Psoas muscle (tissue), 2 donors: ENCODE results near the gene EPC2.

GRCh38 chr2:144495190-144496076 lies 24.5 kb downstream of the ZEB2 start:
- PRO-cap, 2 experiments, result no peak in any of the 2 experiments

DNA sequence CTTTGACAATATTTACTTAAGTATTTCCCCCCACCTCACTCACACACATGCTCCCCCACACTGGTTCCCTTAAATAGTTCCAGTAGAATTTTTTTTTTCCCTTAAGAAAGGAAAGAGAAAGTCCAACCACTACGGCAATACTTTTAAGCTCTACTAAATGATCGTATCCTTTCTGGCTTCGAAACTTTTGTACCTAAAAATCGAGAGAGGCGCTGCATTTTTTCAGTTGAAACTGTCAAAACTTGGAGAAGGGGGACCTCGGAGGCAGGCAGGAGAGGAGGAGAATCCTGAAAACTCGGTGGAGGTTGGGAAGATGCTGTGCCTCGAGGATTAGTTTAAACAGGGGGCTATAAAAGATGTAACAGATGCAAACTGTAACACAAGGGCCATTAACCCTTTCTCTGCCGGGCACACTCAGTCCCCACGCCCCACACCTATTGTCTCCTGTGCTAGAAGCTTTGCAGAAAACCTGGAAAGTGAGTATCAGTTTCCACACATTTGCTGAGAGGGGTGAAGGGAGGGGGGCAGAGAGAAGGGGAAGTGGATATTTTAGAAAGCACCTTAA lies 1.7 kb downstream of the ZEB2 start:
- PRO-cap, 2 experiments, result no peak in any of the 2 experiments

GRCh38 chr2:144524303-144525137 lies 4.6 kb upstream of the ZEB2 start:
- PRO-cap, 2 experiments, result no peak in any of the 2 experiments

DNA sequence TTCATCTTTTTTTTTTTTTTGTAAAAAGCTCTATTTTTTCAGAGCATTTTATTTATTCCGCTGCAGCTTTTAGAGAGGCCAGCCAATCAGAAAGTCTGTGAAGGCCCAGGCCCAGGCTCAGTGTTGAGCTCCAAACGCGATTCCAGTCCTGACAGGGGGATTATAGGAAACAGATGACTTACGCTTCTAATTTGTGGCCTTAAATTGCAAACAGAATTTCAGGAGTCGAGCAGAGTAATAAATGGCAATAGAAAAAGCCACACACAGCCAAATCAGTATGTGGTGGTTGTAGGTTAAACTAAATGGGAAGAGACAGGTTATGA lies 130.9 kb upstream of the ZEB2 start:
- PRO-cap, 2 experiments, result no peak in any of the 2 experiments

- PRO-cap, 2 experiments, result no peak in any of the 2 experiments
Measured at GRCh38 chr2:147843347-147843624, 1.5 kb upstream of the ACVR2A start.

- PRO-cap, 2 experiments, result no peak in any of the 2 experiments
Measured at GRCh38 chr2:148048230-148048885, 27.5 kb downstream of the MBD5 start.

DNA sequence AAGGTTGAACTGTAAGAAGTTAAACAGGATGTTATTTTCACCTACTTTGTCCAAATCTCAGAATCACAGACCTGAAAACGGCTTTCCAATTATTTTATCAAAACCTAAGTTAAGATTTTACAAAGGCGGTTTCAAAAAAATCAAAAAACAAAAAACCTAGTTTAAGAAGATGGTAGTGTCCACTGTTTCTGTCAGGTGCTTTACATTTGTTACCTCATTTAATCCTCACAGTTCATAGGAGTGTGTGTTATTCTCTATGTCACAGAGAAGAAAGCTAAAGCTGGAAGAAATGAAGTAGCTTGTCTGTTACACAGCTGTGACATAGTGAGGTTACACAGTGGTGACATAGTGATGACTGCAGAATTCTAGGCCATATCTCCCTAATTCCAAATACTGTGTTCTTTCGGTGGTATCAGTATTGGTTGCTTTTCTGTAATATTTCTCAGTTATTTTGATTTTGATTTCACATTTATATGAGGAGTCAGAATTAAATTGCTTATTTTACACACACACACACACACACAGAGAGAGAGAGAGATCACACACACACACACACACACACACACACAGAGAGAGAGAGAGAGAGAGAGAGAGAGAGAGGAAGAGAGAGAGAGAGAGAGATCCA lies 81.4 kb downstream of the MBD5 start:
- PRO-cap, 2 experiments, result no peak in any of the 2 experiments

GRCh38 chr2:148201727-148202623 lies 181.1 kb downstream of the MBD5 start:
- PRO-cap, 2 experiments, result no peak in any of the 2 experiments

- PRO-cap, 2 experiments, result peak in 2 of 2 experiments; most common plus-strand start chr2:148644754 (in 2); most common minus-strand start chr2:148644630 (in 2)
Measured at GRCh38 chr2:148643736-148644848, at the start of gene EPC2. TSS of gene EPC2 (plus strand) at chr2:148644751.

- PRO-cap, 2 experiments, result peak in 2 of 2 experiments; most common plus-strand start chr2:148645420 (in 1); most common minus-strand start chr2:148645161 (in 1)
Measured at GRCh38 chr2:148644849-148645648, 498 bp downstream of the EPC2 start.

GRCh38 chr2:148667327-148667526 lies 22.7 kb downstream of the EPC2 start:
- PRO-cap, 2 experiments, result no peak in any of the 2 experiments

DNA sequence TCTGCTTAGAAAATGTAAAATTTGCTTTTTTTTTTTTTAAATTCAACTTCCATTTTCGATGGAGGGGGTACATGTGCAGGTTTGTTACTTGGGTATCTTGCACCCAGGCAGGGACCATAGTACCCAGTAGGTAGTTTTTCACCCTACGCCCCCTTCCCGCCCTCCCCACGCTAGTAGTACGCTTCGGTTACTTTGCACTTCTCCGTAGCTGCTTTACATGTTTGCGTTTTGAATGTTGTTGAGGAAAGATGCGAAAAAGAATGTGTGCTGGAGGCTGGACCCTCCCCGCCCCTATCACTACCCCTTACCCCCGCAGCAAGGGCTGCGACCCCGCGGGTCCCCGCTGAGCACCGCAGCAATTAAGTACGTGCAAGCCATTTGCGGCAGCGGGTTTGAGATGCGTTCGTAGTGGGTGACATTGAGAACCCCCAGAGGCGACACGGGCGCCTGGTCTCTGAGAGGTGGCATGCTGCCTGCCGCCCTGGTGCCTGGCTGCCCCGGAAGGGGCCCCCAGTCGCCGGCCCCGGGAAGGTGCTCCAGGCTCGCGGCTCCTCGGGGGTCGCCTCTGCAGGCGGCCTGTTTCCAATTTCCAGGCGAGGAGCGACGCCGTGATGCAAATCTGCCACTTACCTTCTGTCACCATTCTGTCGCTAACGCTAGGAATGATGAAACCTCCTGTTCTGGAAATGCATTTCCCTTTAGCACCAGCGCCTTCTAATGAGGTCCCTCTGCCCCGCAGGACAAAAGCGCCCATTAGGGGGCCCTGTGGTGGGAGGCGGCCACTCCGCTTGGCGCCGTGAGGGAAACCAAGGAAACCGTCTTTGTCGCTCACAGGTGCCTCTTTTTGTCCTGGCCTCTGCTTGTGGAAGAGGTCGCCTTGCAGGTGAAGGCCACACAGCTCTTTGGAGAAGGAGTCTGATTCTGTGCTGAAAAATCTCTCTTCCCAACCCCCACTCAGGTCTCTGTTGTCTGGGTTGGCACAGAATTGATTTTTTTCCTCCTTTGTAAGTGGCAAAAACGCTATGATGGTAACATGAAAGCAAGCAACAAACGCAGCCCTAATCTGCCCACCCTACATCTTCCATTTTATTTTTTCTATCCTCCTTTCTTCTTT lies 13.0 kb downstream of the KIF5C start:
- PRO-cap, 2 experiments, result no peak in any of the 2 experiments

GRCh38 chr2:149000066-149000679 lies 38.3 kb upstream of the LYPD6B start:
- PRO-cap, 2 experiments, result no peak in any of the 2 experiments

GRCh38 chr2:149488852-149489429 lies 98.6 kb downstream of the MMADHC start:
- PRO-cap, 2 experiments, result no peak in any of the 2 experiments

GRCh38 chr2:150001789-150002085 lies 414.2 kb upstream of the MMADHC start:
- PRO-cap, 2 experiments, result no peak in any of the 2 experiments

DNA sequence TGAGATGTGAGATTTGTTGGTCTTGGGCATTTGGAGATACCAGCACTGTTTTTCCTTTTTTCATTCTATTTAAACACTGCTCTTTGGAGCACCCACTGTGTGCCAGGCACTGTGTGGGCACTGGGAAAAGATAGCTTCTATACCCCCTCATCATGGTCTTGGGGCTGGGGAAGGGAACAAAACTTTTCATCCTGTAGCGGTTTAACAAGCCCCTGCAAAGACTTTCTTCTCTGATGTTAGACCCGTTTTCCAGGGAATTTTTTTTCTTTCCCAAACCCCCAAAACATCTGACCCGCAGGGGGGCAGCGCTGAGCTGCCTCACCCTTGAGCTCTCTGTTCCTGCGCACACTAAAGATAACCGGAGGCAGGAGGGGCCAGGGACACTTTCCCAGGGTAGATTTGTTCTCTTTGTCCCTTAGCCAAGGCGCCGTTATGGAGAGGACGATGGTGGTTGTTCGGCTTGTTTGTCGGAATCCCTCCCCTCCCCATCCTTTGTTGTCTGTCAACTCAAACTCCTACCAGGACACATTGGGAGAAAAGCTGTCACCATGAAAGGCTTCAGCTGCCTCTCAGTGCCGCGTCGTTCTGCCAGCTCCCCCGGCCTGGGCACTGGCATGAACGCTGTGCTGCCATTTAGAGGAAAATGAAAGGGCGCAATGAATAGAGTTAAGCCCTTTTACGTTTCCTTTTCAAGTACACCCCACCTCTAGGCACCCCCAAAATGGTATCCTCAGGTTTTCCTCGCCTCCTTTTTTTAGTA lies 62.4 kb downstream of the RND3 start:
- PRO-cap, 2 experiments, result no peak in any of the 2 experiments

GRCh38 chr2:150466082-150466638 lies 21.3 kb downstream of the RND3 start:
- PRO-cap, 2 experiments, result no peak in any of the 2 experiments

GRCh38 chr2:150476706-150477365 lies 10.6 kb downstream of the RND3 start:
- PRO-cap, 2 experiments, result no peak in any of the 2 experiments

DNA sequence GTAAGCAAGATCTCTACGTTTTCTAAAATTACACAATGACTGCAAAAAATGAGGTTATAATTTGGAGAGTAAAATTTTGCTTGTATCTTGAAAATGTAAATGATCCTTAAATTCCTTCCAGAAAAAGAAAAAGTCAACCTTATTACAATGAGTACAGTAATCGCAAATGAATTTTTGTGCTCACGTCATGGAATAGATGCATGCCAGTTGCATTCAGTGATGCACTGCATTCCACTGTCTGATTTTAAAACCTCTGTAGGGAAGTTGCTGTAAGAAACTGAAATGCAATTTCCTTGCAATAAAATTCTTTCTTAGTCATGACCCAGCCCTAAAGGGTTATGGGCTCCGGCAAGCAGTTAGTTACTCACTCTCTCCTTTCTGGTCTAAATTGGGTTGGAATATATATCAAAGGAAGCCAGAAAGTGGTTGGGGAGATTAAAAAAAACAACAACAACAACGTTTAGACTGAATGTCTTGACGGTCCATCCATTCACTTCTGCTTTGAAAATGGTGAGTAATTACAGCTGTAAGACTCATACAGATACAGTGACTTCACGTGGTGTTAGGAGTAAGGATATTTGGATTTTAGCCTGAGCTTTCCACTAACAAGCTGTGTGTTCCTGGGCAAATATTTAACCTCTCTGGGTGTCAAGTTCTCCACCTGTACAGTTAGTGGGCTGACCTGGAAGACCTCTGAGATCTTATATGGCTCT lies 8.6 kb upstream of the RND3 start:
- PRO-cap, 2 experiments, result no peak in any of the 2 experiments

GRCh38 chr2:150526917-150527271 lies 39.4 kb upstream of the RND3 start:
- PRO-cap, 2 experiments, result no peak in any of the 2 experiments